Peyer's patch (tissue), 4 donors: Measurements from ENCODE around the gene EFCAB12.

GRCh38 chr3:128768114-128768847 is 42.3 kb downstream of the RAB7A start:
- PRO-cap = no peak
- RAMPAGE, long total RNA, 4 experiments = no peak in any of the 4 experiments

GRCh38 chr3:128898902-128899479 is 19.6 kb downstream of the ACAD9 start:
- PRO-cap = no peak
- RAMPAGE, long total RNA, 4 experiments = start-site peak on the plus strand in 1 of 4 experiments, at chr3:128899341-128899359 at its widest, 18 reads per replicate

DNA sequence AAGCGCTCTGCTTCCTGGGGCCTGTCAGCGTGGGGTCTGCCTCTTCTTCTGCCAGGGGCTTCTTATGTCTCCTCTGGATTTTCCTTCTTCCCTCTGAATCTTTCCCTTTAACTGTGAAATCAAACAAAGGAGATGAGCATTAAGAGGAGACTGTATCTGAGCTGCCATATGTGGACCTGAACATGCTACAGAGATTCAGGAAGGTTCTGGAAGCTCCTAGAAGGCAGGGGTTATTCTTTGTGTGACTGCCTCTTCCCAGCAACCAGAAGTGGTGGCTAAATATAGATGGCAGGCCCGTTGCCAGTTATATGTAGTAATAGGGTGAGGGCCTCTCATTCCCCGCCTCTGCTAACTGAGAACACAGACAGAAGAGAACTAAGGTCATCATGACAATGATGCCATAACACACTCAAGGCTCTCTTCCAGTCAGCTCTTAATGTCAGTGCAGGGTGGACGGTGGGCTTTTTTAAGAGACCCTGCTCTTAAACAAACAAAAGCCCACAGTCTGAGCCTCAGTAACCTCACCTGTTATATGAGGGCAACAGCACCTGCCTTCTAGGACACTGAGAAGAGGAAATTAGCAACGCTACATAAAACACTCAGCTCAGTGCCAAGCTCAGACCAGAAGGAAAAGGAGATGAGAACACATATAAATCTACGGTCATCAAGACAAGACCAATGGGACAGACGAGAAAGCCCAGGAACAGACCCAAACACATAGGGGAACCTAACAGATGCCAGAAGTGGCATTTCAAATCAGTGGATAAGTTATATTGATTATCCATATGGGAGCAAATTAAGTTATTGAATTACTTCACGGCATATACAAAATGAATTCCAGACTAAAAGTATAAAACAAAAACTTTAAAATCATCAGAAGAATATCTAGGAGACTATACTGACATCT is 22.3 kb downstream of the CFAP92 start:
- PRO-cap = no peak
- RAMPAGE, long total RNA, 4 experiments = no peak in any of the 4 experiments

DNA sequence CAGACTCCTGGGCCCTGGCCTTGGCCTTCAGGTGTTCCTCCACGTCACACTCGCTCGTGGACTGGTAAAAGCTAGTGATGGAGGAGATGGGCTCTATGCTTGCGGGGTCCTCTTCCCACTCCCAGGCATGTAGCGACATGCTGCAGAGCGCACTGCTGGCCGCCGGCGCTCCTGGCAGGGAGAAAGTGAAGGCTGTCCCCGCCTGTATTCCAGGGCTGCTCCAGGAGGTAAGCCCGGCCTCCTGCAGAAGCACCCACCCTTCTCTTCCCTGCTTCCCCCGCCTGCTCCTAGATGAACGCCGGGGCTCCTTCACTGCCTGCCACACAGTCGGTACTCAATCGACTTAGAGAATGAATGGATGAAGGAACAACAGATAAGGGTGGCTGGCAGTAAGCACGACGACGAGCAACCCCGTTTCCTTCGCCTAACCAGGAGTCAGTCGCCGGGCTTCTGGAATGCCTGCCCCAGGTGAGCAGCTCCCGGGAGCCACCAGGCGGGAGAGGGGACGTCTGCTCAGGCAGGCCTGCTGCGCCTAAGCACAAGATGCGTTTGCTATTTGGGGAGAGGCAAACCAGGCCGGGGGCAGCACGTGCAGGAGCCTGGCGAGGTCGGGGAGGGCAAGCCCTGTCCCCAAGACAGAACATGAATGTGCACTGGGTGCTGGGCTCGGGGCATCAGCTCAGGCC is 567 bp downstream of the CFAP92 start:
- PRO-cap = no peak
- RAMPAGE, long total RNA, 4 experiments = no peak in any of the 4 experiments

DNA sequence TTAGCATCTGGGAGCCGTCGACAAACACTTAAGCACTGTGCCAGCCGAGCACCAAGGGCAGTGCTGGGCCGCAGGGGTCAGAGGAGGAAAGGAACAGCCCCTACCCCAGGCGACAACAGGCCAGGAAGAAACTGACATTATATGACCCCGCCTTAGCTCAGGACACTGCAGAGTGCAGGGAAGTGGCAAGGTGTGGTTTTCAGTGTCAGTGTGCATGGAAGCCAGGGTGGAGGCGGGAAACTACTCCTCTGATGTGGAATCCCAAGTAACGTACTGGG is 1.8 kb downstream of the EFCC1 start:
- PRO-cap = no peak
- RAMPAGE, long total RNA, 4 experiments = no peak in any of the 4 experiments

- PRO-cap = bidirectional peak, plus-strand start at chr3:129015863, minus-strand start at chr3:129015790
- RAMPAGE, long total RNA, 4 experiments = no peak in any of the 4 experiments
Measured at GRCh38 chr3:129015358-129016221, 14.5 kb downstream of the EFCC1 start.

- PRO-cap = unidirectional peak, plus-strand start at chr3:129022703
- RAMPAGE, long total RNA, 4 experiments = no peak in any of the 4 experiments
Measured at GRCh38 chr3:129022104-129023138, 21.3 kb downstream of the EFCC1 start.

DNA sequence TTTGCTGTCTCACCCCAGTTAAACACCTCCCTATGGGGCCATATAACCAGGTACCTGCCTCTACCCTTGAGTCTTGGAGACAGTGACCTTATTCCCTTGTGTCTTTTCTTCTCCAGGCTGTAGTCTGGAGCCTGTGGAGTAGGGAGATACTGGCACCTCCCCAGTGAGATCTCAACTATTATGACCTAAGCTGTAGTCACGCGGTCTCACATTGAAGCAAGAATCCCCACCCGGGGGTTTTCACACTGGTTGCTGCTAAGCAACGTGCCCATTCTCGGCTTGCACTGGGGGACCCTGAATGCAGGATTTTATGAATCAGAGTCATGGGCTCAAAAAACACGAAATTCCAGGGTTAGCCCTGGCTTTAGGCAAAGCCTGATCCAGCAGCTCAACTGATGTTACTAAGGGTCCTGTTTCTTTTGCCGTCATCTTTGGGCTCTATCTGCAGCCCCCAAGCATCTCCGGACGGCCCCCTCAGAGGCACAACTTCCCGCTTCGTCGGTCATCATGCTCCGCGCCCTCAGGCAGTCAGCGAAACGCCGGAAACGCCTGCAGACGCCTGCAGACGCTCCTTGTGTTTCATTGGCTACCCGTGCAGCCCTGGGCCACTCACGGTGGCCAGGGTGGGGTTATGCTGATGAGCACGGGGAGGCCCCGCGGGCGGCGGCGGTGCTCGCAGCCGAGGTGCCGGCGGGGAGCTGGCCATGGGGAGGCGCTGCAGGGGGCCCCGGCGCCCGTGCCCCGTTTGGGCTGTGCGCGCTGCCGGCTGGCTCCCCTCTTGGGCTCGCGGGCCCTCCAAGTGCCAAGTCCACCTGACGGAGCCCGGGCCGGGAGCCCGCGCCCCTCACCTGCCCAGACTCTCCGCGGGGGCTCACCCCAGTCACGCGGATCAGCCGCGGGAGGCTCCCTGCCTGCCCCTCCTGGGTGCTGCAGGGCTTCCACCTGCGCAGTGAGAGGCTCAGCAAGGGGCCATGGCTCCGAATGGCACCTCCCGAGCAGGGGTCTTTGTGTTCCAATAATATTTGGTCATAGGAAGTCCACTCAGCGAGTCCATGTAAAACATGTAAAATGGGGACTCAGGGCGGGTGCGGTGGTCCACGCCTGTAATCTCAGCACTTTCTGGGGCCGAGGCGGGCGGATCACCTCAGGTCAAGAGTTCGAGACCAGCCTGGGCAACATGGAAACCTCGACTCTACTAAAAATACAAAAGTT is 25.9 kb downstream of the EFCC1 start:
- PRO-cap = bidirectional peak, plus-strand start at position 682 of the sequence, minus-strand start at position 530 of the sequence
- RAMPAGE, long total RNA, 4 experiments = no peak in any of the 4 experiments

DNA sequence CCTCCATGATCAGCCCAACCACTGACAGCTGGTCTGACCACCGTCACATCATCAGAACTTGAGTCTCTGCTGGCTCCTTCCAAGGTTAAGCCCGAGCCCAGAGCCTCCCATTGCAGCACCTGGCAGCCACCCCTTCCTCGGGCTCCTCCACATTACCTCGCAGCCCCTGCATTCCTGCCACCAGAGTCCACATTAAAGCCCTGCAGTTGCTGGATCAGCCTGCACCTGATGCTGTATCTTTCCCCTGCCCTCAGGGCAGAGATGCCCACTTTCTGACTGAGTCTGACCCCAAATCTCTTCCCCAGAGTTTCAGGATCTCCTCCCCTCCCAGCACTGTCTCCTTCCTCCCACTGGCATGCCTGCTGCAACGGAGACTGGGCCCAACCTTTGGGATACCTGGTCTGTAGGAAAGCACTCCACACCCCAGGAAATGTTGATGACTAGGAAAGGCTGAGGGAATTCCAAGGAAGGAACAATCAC is 20.6 kb upstream of the GP9 start:
- PRO-cap = no peak
- RAMPAGE, long total RNA, 4 experiments = no peak in any of the 4 experiments

- PRO-cap = no peak
- RAMPAGE, long total RNA, 4 experiments = no peak in any of the 4 experiments
Measured at GRCh38 chr3:129161906-129162473, 1.1 kb upstream of the ISY1 start.

GRCh38 chr3:129250036-129250277 is 551 bp downstream of the COPG1 start:
- PRO-cap = no peak
- RAMPAGE, long total RNA, 4 experiments = no peak in any of the 4 experiments

GRCh38 chr3:129282580-129283179 is 4.0 kb downstream of the HMCES start:
- PRO-cap = no peak
- RAMPAGE, long total RNA, 4 experiments = no peak in any of the 4 experiments

DNA sequence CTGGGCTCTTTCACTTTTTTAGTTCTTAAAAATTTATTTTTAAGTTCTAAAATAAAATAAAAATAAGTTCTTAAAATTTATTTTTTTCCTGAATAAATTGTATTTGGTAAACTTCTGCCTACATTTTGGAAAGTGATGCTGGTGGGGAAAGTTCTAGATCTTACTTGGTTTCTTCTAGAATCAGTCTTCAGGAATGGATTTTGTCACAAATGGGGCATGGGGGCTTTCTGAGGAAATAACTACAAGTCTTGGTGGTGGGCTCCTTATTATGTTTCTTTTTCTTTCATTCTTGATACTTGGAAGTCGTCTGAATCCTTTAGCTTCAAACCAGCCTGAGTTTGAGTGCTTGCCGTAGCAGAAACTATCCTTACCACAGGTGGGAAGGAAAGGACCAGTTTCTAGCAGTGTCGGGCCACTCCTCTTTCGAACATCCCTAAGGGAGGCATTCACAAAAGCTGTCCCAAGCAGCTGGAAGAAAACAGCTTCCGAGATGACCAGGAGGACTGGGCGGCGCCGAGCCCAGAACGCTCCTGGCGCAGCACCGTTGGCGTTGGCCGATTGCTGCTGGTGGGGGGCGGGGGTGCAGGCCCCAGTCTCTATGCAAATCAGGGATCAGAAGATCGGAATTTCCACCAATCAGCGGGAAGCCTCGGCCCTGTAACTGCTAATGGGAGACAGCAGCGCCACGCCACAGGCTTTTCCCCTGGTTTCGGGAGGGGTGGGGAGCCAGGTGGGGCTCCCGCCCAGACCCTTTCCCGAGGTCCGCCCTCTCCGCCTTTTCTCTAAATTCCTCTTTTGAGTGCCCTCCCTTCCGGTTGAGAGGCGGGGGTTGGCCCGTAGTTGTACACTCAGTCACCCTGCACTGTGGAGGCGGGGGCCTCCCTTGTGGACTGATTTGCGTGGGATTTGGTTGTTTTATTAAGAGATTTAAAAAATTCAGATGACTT is 10.6 kb downstream of the H1-10 start:
- PRO-cap = bidirectional peak, plus-strand start at position 862 of the sequence, minus-strand start at position 532 of the sequence
- RAMPAGE, long total RNA, 4 experiments = no peak in any of the 4 experiments

DNA sequence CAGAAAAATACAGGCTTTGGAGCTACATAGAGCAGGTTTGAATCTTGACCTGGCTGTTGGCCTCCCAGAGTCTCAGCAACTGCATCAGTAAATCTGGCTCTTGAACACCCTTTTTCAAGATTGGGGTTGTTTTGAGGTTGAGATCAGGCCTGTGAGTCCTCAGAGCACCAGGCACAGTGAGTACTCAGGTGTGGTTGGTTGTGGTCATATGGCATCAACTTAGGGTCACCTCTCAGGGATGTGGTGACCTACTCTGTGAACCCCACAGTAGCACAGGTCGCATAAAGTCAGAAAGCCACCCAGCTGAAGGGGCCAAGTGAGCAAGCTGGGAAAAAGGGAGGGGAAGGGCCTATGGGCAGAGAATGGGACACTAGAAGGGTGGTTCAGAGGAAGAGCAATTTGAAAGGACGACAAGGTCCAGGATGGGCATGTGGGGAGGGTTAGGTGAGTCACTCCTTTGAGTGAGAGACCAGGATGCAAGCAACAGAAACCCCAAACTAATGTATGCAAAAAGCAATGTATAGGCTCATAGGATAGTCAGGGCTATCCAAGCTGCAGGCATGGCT is 4.1 kb downstream of the H1-10 start:
- PRO-cap = bidirectional peak, plus-strand start at position 246 of the sequence, minus-strand start at position 77 of the sequence
- RAMPAGE, long total RNA, 4 experiments = no peak in any of the 4 experiments

DNA sequence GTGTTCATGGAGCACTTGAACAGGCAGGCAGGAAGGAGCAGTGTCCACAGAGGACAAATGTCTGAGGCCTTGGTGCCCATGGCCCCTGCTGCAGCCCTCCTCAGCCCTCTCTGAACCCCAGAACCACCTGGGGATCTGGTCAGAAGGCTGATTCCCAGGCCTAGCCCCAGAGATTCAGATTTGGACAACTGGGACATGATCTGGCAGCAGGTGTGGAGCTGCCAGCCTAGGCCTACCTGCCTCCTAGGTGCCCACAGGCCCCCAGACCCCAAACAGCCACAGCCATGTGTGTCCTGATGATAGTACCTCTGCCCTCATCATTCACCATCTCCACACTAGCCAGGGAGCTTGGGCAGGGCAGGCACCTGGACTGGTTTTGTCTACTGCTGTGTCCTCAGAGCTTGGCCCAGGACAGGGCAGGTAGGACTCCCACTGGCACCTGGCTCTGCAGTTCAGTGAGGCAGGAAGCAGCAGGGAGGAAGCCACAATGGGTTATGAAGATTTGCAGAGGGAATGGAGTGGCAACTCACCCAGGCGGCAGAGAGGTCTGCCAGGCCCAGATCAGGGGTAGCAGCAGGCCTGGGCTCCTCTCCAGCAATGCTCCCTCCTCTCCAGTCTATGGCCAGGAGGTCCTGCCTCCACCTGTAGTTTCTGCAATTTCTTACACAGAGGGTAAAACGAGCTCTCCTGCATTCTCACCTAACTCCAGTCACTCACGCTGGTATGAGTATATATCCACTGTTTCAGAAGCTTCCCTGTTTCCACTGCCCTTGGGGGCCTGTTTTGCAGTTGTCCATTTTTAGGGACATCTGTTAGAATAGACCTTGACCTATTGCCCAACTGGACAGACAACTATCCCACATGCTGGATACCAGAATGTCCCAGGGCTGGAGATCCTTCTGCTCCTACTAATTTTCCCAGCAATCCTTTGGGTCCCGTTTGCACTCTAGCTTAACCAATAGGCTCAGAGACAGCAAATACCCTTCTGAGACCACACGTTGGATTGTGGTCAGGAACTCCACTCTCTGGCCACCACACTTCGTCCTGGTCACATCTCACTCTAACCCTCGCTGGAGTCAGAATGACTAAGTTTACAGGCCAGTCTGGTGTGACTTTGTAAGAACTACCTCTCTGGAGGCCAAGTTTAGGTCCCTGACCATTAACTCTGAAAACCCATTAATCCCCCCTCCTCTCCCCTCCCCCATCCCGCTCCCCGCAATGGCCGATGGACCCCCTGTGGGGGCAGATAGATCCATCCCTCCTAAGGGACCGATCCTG is 2.3 kb downstream of the H1-10 start:
- PRO-cap = unidirectional peak, plus-strand start at position 450 of the sequence; bidirectional peak, plus-strand start at position 1,012 of the sequence, minus-strand start at position 699 of the sequence
- RAMPAGE, long total RNA, 4 experiments = no peak in any of the 4 experiments

GRCh38 chr3:129397230-129397459 is 31.3 kb downstream of the EFCAB12 start:
- PRO-cap = no peak
- RAMPAGE, long total RNA, 4 experiments = start-site peak on the minus strand in 1 of 4 experiments, at chr3:129397311-129397348 at its widest, 329 reads per replicate

DNA sequence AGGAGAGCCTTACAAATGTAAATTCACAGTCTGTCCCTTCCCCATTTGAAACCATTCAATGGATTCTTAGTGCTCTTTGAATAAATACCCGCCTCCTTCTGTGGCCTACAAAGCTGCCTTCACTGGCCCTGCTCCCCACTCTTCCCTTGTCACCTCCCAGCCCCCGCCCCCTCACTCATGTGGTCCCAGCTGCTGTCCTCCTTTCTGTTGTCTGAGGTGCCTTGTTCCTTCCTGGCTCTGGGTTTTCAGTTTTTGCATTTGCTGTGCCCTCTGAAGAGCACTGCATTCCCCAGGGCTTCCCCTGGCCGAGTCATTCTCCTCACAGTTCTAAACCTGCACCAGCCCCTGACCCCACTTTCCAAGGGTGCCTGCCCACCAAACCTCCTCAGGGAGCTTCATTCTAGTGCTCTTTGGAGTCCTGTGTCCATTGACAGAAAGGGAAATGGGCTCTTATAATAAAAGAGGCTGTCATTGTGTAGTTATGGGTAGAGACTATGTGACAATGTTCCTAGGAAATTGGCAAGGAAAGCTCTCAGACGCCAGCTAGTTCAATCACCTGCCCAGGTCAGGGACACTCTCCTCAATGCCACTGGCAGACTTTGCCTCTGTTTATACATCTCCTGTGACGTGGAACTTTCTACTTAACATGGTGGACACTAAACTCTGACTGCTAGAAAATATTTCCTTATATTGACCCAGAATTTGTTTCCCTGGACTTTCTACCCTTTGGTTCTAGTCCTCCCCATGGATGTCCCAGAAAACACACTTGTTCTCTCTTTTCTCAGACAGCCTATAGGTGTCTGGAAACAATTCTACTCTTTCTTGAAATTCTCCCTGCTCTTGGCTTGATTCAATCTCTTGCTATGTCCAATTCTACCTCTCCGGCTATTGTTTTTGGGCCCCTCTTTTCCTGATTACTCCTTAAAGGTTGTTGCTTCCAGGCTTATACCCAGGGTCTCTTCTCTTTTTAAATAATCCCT is 2.9 kb downstream of the EFCAB12 start:
- PRO-cap = no peak
- RAMPAGE, long total RNA, 4 experiments = no peak in any of the 4 experiments

GRCh38 chr3:129428117-129429137 is at the start of gene EFCAB12:
EFCAB12 (minus strand) TSS chr3:129428636.
- PRO-cap = bidirectional peak, plus-strand start at chr3:129428823, minus-strand start at chr3:129428736
- RAMPAGE, long total RNA, 4 experiments = no peak in any of the 4 experiments

GRCh38 chr3:129570728-129571433 is 27.9 kb downstream of the H1-8 start:
- PRO-cap = no peak
- RAMPAGE, long total RNA, 4 experiments = no peak in any of the 4 experiments

GRCh38 chr3:129582940-129583336 is 23.5 kb downstream of the PLXND1 start:
- PRO-cap = no peak
- RAMPAGE, long total RNA, 4 experiments = no peak in any of the 4 experiments